ENCODE results near the genes XRCC6 and CCDC134.

- PRO-cap, result no peak
These were observed 28.1 kb upstream of the L3MBTL2 start for GRCh38 chr22:41176770-41177629.

GRCh38 chr22:41247679-41248302 lies 7.1 kb upstream of the CHADL start:
- PRO-cap, result no peak

DNA sequence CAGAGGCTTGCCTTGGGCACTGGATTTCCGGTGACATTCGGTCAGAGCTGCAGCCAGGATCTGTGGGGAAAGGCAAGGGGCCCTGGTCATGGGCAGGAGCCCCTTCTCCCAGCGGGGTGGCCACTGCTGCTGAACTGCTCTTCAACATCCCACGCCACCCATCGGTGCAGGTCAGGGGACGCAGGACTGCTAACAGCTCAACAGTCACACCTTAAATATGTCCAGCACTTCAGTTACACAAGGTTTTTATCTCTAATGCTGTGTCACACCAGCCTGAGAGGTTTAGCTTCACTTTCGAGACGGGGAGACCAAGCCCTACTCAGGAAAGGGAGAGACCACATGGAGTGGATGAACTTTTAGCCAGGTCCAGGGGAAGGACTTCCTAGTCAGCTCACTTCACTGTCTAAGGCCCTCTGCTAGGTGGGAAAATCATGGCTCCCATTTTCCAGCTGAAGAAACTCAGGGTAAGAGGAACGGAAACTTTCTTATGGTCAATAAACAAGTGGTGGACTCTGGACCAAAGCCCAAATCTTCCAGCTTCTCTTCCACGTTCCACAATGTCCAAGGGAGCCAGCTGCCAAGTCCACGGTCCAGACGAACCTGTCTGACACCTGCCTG lies 20.9 kb upstream of the CHADL start:
- PRO-cap, result no peak

DNA sequence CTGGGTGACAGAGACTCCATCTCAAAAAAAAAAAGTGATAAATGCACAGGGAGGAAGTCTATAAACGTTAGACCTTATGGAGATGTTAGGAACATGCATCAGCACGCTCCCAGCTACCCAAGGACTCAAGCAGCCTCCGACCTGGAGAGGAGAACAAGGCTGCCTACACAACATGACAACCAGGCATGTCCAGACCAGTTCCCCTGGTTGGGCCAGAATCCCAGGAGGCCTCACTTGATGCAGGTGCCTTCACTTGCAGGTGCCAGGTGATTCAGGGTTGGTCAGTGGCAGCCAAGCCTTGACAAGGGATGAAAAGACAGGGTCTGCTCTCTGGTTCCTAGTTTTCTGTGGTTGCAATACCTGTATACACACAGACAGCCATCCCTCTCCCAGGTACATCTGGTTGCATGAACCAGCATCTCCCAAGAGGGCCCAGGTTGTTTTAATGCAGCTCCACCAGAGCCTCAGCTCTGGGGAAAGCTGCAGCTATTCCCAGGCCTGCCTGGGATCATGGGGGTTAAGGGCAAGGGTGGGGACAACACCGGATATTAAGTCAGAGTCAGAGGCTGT lies 5.8 kb downstream of the RANGAP1 start:
- PRO-cap, result no peak

GRCh38 chr22:41411416-41412236 lies 29.9 kb downstream of the TEF start:
- PRO-cap, result no peak

GRCh38 chr22:41445706-41446600 lies 648 bp downstream of the TOB2 start:
- PRO-cap, result bidirectional peak, plus-strand start at chr22:41446289, minus-strand start at chr22:41446275

- PRO-cap, result no peak
These were observed 13.5 kb downstream of the ACO2 start for GRCh38 chr22:41482172-41483053.

DNA sequence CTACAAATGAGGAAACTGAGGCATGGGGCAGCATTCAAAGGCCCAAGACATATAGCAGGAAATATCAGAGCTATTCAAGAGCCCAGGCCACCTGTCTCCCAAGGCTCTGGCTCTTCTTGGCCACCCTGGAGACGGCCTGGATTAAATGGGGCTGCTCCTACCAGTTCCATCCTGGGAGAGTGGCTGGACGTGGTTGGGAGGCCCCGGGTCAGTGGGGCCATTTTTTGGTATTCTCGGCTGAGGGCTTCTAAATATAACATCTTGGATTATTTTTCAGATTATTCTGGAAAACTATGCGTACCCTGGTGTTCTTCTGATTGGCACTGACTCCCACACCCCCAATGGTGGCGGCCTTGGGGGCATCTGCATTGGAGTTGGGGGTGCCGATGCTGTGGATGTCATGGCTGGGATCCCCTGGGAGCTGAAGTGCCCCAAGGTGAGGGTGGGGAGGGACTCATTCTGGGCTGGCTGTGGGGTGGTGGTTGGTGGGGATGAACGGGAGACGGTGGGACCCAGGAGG lies 29.1 kb downstream of the POLR3H start:
- PRO-cap, result no peak

GRCh38 chr22:41557160-41558222 lies 3.3 kb upstream of the CSDC2 start:
- PRO-cap, result no peak

GRCh38 chr22:41574629-41575615 lies 14.1 kb downstream of the CSDC2 start:
- PRO-cap, result unidirectional peak, minus-strand start at chr22:41575224

DNA sequence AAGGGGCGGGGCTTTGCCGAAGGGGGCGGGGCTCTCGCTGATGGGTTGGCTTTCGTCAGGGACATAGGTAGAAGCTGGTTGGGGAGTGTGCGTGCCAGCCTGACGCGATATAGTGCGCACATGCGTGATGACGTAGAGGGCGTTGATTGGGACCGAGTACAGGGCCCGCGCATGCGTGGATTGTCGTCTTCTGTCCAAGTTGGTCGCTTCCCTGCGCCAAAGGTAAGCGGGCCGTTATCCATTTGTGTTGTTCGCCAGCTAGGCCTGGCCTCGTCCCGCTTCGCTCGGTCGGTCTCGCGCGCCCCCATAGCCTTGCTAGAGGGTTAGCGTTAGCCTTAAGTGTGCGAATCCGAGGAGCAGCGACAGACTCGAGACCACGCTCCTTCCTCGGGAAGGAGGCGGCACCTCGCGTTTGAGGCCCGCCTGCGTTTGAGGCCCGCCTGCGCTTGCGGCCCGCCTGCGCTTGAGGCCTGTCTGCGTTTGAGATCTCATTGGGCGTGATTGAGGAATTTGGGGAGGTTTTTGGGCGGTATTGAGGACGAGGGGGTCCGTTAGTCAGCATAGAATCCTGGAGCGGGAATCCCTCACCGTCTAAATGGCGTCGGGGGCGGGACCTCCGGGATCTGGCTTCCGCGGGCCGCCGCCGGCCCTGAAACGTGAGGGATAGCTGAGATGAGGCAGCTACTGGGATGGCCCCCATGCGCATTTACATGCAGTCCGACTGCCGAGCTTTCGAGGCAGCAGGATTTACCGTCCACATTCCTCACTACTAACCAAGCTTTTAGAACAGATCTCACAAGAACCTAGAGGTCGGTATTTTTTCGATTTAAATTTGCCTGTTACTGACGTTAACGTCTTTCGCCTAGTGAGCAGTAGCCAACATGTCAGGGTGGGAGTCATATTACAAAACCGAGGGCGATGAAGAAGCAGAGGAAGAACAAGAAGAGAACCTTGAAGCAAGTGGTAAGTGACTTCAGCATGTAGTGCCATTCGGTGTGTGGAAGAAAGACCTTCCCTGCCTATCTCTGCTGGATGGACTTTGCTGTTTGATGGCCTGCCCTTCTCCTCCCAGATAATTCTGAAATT lies at the start of gene XRCC6:
Gene XRCC6 (plus strand): TSS at position 172 of the 1,086 bp plus-strand sequence.
- PRO-cap, result bidirectional peak, plus-strand start at position 183 of the sequence, minus-strand start outside the sequence; unidirectional peak, minus-strand start at position 593 of the sequence

GRCh38 chr22:41673857-41674567 lies 14.7 kb downstream of the SNU13 start:
- PRO-cap, result no peak

- PRO-cap, result bidirectional peak, plus-strand start at chr22:41800629, minus-strand start at chr22:41800519
These were observed at the start of gene CCDC134 for GRCh38 chr22:41799579-41800819. Gene CCDC134, plus strand, starts transcription at chr22:41800679.

- PRO-cap, result no peak
These were observed 5.9 kb downstream of the SREBF2 start for GRCh38 chr22:41838505-41839530.

GRCh38 chr22:41868465-41868969 lies 35.6 kb downstream of the SREBF2 start:
- PRO-cap, result no peak

GRCh38 chr22:41908101-41908874 lies 6.6 kb downstream of the SHISA8 start:
- PRO-cap, result no peak

GRCh38 chr22:41933799-41934259 lies 7.2 kb upstream of the TNFRSF13C start:
- PRO-cap, result no peak

DNA sequence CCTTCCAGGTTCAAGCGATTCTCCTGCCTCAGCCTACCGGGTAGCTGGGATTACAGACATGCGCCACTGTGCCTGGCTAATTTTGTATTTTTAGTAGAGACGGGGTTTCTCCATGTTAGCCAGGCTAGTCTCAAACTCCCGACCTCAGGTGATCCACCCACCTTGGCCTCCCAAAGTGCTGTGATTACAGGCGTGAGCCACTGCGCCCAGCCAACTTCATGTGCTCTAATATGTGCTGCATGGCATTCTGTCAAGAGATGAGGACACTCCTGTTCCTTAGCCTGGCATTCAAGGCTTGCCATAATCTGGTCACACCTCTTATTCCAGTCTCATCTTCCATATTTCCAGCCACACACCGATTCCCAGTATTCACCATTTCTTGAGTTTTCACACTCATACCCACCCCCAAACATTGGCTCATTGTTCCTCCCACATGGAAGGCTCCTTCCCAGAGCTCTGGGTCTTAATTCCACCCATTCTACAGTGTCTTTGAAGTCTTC lies 2.8 kb downstream of the SMDT1 start:
- PRO-cap, result no peak

- PRO-cap, result no peak
These were observed 916 bp downstream of the NDUFA6 start for GRCh38 chr22:42089623-42090088.

- PRO-cap, result no peak
These were observed 42.6 kb upstream of the CYP2D6 start for GRCh38 chr22:42173187-42173713.

Measured in ureter (tissue), 1 donor.